A375 (cell line): ENCODE data around the gene SHFL.

DNA sequence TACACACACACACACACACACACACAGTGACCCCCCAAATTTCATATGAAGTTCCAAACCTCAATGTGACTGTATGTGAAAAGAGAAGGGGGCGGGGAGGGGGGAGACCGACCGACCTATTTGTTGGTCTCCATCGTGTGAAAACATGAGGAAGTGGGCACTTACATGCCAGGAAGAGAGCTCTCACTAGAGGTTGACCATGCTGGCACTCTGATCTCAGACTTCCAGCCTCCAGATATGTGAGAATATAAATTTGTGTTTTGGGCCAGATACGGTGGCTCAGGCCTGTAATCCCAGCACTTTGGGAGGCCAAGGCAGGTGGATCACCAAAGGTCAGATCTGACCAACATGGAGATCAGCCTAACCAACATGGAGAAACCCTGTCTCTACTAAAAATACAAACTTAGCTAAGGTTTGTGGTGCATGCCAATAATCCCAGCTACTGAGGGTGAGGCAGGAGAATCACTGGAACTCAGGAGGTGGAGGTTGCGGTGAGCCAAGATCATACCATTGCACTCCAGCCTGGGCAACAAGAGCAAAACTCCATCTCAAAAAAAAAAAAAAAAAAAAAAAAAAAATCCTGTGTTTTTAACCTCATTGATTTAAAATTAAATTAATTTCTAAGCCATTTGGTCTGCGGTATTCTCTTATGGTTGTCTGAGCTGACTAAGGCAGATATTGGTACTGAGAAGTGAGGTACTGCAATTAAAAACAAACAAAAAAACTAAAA is 24.3 kb downstream of the ZNF562 start:
- RAMPAGE, long total RNA: no peak

DNA sequence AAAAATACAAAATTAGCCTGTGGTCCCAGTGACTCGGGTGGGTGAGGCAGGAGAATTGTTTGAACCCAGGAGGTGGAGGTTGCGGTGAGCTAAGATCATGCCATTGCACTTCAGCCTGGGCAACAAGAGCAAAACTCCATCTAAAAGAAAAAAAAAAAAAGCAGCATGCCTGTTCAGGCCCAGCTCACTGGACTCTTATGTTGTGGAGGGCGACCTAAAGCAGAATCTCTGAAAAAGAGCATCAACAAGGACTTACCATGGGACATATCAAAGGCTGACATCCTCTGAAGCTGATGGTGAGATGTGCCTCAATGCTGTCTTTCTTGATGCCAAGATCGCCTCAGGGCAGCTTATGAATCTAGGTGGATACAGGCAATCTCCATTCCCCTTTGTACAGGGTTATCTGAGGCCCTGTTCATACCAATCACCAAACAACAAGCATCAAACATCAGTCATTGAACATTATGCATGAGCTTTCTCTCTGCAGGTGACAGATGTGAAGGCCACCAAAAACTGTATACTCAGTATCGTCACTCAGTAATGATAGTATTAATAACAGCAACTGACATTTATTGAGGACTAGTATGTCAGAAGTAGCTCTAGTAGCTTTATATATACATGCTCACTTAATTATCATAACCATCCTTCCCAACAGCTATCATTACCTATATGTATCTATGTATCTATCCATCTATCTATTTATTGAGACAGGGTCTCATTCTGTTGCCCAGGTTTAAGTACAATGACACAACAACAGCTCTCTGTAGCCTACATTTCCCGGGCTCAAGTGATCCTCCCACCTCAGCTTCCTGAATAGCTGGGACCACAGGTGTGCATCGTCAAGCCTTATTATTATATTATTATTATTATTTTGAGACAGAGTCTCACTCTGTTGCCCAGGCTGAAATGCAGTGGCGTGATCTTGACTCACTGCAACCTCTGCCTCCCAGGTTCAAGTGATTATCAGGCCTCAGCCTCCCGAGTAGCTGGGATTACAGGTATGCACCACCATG is 14.1 kb downstream of the ZNF562 start:
- RAMPAGE, long total RNA: no peak

DNA sequence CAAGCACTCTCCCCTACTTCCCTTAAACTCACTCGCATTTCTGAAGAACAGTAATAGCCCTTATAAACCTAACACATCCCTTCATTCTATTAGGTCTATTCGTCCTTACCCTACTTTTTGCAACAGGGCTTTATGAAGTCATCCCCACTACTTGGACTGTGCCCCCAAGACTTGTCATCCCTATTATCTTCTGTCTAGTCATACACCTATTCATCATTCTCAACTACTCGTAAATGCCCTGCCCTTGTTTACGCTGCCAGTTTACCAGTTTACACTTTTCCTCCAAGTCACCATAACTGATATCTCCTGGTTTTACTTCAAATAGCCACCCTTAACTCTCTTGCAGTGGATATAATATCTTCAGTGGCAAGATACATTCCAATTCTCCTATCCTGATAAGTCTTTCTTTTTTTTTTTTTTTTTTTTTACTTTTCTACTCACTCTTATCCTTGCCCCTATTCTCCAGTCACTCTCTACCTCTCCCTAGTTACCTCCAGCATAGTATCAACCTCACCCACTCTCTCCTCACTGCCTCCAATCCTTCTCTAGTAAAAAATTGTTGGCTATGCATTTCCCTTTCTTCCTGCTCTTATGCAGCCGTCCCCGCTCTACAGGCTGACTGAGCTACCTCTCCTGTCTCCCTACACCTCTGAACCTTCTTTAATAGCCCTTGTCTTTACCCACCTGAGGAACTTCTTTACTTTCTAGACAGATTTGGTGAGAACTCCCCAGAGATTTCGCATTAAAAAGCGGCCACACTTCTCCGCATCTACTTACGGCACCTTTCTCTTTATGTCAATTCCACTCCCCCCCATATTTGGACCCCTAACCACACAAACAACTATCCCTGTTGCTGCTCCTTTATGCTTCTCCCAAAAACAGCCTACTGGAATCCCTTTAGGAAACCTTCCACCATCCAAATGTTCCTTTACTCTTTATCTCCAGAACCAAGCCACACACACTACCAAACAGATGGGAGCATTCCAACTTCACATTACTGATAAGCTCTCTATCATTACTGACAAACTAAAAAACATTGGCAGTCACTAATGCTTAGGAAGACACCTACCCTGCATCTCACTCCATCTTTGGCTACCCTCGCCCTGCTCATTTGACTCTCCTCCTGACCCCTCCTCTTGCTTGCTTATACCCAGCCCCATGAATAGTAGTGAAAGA is 19.0 kb downstream of the ZNF846 start:
- RAMPAGE, long total RNA: no peak

DNA sequence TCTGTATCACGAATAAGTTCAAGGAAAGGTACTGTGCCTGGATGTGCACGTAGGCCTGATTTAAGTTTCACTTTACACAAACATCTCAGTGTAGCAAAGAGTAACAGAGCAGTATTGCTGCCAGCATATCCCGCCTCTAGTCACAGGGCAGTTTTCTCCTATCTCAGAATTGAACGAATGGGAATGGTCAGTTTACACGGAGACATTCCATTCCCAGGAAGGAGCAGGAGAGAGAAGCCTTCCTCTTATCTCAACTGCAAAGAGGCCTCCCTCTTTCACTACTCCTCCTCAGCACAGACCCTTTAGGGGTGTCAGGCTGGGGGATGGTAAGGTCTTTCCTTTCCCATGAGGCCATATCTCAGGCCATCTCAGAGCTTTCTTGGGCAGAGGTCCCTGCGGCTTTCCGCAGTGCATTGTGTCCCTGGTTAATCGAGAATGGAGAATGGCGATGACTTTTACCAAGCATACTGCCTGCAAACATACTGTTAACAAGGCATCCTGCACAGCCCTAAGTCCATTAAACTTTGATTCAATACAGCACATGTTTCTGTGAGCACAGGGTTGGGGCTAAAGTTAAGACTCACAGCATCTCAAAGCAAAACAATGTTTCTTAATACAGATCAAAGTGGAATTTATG is 21.2 kb upstream of the ZNF846 start:
- RAMPAGE, long total RNA: no peak

DNA sequence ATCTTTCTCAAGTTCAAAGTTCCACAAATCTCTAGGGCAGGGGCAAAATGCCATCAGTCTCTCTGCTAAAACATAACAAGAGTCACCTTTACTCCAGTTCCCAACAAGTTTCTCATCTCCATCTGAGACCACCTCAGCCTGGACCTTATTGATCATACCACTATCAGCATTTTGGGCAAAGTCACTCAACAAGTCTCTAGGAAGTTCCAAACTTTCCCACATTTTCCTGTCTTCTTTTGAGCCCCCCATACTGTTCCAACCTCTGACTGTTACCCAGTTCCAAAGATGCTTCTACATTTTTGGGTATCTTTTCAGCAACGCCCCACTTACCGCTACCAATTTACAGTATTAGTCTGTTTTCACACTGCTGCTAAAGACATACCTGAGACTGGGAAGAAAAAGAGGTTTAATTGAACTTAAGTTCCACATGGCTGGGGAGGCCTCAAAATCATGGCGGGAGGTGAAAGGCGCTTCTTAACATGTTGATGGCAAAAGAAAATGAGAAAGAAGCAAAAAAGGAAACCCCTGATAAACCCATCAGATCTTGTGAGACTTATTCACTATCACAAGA is 2.3 kb downstream of the FBXL12 start:
- RAMPAGE, long total RNA: no peak

DNA sequence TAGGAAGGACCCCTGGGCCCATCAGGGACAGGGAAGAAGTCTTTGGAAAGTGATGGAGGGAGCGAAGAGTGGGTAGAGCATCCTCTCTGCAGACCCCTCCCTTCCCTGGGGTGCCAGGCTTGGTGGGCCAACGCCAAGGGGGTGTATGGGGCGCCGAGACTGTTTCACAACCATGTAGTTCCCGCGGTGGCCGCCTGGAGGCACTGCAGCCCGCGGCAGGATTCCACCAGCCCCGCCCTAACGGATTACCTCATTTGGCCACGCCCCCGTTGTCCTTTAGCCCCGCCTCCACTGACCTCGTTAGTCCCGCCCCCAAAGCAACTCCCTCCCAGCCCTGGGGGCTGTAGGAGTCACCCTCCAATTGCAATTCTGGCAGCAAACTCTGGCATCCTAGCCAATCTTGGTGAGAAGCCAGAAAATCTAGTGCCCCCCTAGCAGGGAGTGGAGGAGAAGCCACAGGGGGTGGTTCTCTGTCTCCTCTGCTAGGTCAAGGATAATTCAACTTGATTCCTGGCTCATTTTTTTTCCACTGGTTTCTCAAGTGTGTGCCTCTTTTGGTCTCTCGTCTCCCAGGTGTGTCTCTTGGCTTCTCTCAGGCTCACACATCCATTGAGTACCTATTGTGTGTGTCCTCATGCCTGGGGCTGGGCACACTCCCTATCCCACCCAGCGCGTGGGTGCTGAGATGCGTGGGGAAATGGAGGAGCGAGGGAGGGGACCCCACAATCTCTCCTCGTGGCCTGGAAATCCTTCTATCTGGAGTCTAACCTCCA is 2.1 kb downstream of the OLFM2 start:
- RAMPAGE, long total RNA: no peak

DNA sequence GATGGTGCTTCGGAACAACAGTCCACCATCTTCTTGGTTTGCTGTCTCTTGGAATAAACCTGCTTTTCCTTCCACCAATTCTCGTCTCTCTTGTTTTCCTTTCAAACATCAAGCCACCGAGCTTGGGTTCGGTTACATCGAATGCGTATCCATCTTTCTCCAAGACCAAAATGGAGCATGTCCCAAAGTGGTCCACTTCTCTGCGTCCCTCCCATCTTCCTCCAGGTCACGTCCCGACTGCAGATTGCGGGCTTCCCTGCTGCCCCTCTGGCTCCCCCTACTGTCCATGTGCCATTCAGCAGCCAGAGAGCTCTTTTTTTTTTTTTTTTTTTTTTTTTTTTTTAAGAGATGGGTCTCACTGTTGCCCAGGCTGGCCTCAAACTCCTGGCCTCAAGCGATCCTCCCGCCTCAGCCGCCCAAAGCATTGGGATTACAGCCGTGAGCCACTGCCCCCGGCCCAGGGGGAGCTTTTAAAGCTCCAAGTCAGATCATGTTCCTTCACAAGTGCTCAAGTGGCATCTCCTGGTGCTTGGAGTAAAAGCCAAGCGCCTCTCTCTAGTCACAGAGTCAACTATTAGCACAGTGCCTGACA is 10.1 kb downstream of the COL5A3 start:
- RAMPAGE, long total RNA: no peak

- RAMPAGE, long total RNA: no peak
Measured at GRCh38 chr19:10037136-10037745, 24.0 kb downstream of the RDH8 start.

GRCh38 chr19:10070571-10071595 is 15.2 kb upstream of the SHFL start:
- RAMPAGE, long total RNA: no peak

DNA sequence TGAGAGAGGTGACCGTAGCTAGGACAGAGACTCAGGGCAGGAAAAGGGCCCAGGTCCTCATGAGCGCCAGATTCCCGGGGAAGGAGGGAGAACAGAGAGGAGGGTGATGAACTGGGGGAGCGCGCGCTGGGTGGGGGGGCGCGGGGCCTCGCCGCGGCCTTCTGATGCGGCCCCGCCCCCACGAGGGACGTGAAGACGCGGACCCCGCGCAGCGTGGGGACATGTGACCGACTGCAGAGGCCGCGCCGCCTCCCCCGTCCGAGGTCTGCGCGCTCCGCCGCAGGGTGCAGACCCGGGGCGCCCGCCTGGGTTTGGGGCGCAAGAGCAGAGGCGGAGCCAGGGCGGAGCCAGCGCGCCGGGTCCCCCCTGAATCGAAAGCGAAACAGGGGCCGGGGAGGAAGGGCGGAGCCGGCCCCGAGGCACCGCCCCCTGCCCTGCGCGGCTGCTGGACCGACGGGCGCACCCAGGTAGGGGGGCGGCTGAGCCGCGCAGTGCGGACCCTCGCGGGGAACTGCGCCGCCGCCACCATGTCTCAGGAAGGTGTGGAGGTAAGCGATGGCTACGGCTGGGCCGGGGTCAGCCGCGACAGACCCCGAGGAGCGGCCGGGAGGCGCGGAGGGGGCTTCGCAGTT is at the start of gene SHFL:
Gene SHFL (plus strand): TSS at position 417 of the 632 bp plus-strand sequence.
- RAMPAGE, long total RNA: no peak

DNA sequence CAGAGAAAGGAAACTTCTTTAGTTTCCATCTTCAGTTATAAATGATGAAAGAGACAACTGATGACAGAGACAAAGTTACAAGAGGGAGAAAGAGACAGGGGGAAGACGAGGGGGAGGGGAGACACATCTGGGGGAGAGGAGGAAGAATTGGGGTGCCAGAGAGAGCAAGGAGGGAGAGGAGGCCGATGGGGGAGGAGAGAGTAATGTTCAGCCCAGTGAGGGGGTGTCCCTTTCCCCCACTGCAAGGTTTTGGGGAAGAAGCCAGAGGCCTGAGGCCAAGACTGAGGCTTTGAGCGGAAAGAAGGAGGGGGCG is 699 bp upstream of the PPAN start:
- RAMPAGE, long total RNA: no peak

DNA sequence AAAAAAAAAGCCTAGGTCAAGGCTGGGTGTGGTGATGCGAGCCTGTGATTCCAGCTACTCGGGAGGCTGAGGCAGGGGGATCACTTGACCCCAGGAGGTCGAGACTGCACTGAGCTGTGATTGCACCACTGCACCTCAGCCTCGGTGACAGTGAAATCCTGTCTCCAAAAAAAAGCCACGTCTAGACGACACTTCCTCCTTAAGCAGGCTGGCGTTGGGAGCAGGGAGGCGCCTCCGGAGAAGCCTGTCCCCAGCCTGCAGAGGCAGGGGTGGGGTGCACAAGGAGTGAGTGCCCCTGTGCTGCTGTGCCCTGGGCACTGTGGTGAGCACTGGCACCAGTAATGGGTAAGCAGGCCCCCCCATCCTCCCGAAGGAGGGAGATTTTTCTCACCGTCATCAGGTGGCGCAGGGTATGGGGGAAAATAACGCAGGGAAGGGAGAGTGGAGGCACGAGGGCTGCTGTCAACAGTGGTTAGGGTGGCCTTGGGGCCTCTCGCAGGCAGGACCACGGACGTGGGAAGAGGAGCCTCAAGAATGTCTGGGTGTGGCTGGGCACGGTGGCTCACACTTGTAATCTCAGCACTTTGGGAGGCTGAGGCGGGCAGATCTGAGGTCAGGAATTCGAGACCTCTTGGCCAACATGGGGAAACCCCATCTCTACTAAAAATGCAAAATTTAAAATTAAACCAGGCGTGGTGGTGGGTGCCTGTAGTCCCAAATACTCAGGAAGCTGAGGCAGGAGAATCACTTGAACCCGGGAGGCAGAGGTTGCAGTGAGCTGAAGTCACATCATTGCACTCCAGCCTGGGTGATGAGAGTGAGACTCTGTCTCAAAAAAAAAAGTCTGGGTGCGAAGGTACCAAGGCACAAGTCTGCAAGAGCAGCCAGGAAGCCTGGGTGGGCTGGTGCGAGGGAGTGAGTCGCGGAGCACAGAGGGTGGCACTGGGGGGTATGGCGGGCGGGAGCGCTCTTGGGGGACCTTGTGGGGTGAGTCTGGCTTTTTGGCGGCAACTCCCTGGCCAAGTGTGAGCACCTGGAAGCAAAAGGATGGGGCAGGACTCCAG is 950 bp downstream of the P2RY11 start:
- RAMPAGE, long total RNA: no peak

DNA sequence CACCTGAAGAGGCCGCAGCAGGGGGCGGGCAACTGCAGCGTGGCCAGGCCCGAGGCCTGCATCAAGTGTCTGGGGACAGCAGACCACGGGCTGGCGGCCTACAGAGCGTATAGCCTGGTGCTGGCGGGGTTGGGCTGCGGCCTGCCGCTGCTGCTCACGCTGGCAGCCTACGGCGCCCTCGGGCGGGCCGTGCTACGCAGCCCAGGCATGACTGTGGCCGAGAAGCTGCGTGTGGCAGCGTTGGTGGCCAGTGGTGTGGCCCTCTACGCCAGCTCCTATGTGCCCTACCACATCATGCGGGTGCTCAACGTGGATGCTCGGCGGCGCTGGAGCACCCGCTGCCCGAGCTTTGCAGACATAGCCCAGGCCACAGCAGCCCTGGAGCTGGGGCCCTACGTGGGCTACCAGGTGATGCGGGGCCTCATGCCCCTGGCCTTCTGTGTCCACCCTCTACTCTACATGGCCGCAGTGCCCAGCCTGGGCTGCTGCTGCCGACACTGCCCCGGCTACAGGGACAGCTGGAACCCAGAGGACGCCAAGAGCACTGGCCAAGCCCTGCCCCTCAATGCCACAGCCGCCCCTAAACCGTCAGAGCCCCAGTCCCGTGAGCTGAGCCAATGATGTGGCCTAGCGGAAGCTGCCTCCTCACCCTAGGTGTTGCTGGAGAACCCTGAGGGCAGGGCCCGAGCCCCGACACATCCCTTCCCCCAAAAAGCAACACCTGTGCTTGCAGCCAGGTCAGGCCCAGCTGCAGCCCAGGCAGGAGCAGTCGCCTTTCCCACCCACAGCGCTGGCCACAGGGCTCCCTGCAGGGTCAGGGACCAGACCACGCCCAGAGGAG is 2.8 kb downstream of the P2RY11 start:
- RAMPAGE, long total RNA: no peak

GRCh38 chr19:10116220-10116433 is 3.6 kb downstream of the EIF3G start:
- RAMPAGE, long total RNA: no peak

- RAMPAGE, long total RNA: no peak
Measured at GRCh38 chr19:10198715-10199086, 3.9 kb upstream of the DNMT1 start.

GRCh38 chr19:10226917-10227991 is 3.9 kb downstream of the S1PR2 start:
- RAMPAGE, long total RNA: no peak

DNA sequence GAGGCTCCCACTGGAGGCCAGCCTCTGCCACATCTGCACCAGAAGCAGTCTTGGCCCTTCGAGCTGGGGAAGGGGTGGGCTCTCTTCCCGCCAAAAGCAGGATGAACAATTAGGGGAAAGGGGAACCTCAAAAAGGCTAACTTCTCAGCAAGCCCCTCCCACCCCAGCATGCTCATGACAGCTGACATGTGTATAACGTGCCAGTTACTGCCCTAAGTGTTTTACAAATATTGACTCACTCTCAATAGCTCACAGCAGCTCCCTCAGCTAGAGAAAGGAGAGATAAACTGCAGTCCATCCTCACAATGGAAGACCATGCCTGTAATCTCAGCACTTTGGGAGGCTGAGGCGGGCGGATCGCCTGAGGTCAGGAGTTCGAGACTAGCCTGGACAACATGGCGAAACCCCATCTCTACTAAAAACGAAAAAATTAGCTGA is 7.3 kb upstream of the S1PR2 start:
- RAMPAGE, long total RNA: no peak

DNA sequence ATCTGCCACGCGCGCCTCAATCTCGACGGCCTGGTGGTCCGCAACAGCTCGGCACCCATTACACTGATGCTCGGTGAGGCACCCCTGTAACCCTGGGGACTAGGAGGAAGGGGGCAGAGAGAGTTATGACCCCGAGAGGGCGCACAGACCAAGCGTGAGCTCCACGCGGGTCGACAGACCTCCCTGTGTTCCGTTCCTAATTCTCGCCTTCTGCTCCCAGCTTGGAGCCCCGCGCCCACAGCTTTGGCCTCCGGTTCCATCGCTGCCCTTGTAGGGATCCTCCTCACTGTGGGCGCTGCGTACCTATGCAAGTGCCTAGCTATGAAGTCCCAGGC is 978 bp downstream of the ICAM4 start:
- RAMPAGE, long total RNA: no peak

DNA sequence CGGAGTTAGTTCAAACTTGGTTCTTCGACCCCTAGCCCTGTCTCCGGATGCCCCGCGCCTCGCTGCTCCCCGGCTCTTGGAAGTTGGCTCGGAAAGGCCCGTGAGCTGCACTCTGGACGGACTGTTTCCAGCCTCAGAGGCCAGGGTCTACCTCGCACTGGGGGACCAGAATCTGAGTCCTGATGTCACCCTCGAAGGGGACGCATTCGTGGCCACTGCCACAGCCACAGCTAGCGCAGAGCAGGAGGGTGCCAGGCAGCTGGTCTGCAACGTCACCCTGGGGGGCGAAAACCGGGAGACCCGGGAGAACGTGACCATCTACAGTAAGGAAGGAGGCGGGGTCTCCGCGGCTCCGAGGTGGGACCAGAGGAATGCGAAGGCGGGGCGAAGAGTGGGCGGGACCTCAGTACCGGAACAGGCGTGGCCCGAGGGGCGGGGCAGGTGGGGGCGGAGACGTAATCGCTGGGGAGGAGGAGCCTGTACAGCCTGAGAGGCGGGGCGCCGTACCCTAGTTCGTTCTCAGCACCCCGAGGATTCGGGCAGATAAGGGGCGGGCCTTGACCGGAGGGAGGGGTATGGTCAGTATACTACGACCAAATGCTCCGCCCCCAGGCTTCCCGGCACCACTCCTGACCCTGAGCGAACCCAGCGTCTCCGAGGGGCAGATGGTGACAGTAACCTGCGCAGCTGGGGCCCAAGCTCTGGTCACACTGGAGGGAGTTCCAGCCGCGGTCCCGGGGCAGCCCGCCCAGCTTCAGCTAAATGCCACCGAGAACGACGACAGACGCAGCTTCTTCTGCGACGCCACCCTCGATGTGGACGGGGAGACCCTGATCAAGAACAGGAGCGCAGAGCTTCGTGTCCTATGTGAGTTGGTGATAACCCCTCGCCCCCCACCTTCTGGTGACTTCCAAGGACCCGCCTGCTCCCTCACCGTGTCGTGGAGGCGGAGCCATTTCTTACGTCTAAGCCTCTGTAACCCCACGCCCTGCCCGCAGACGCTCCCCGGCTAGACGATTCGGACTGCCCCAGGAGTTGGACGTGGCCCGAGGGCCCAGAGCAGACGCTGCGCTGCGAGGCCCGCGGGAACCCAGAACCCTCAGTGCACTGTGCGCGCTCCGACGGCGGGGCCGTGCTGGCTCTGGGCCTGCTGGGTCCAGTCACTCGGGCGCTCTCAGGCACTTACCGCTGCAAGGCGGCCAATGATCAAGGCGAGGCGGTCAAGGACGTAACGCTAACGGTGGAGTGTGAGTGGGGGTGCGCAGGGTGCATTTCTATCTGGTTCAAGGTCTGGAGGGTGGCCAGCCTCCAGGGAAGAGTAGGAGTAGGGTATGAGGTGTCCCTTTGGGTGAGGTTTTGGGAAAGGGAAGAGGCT is 2.7 kb downstream of the ICAM5 start:
- RAMPAGE, long total RNA: no peak

DNA sequence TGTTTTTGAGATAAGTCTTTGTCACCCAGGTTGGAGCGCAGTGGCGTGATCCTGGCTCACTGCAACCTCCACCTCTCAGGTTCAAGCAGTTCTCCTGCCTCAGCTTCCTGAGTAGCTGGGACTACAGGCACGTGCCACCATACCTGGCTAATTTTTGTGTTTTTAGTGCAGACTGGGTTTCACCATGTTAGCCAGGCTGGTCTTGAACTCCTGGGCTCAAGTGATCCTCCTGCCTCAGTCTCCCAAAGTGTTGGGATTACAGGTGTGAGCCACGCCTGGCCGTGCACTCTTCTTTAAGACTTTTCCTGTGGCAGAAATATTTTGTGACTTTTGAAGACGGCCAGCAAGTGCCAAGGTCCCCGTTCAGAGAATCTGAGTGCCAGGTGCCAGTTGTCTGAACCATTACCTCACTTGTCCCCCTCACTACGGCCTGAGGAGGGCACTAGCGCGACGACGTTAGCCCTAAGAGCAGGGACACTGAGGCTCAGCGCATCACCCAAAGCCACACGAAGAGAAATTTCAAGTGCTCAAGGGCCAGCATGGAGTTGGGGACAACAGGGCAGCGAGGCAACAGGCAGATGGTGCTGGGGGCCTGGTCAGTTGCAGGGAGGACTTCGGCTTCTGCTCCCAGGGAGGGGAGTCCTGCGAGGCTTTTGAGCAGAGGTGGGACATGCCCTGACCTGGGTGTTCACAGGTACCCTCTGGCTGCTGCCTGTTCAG is 9.4 kb upstream of the TYK2 start:
- RAMPAGE, long total RNA: no peak